Ovary (tissue), 7 donors: Measurements from ENCODE around the genes NCCRP1, IFNL3, PAF1, LEUTX and MAP3K10.

GRCh38 chr19:39157506-39158179, 32.1 kb downstream of the PAK4 start:
- PRO-cap, 7 experiments, result no peak in any of the 7 experiments
- RAMPAGE, long total RNA, 2 experiments, result no peak in any of the 2 experiments

- PRO-cap, 7 experiments, result no peak in any of the 7 experiments
- RAMPAGE, long total RNA, 2 experiments, result no peak in any of the 2 experiments
These were observed at the start of gene NCCRP1 for GRCh38 chr19:39196862-39197398. NCCRP1 (plus strand) TSS chr19:39196964.

DNA sequence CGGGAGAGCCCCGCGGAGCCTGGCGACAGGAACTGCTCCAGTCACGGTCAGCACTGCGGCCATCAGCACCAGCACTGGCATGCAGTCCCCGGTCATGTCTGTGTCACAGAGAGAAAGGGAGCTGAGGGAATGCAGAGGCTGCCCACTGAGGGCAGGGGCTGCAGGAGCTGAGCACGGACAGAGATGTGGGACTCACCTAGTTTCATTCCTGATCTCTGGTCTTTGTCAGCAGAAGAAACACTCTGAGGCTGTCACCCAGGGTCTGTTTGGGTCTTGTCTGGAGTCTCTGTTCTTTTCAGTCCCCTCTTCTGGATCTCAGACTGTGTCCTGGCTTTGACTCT, at the start of gene IFNL3:
TSS of gene IFNL3 (minus strand) at position 135 of the 341 bp plus-strand sequence.
- PRO-cap, 7 experiments, result no peak in any of the 7 experiments
- RAMPAGE, long total RNA, 2 experiments, result no peak in any of the 2 experiments

- PRO-cap, 7 experiments, result peak in 7 of 7 experiments; most common plus-strand start chr19:39390764 (in 3); most common minus-strand start chr19:39391106 (in 7)
- RAMPAGE, long total RNA, 2 experiments, result start-site peak on the minus strand in 2 of 2 experiments, at chr19:39390870-39391127 at its widest, 125 to 475 reads per replicate
These were observed at the start of gene PAF1 for GRCh38 chr19:39390419-39391279. PAF1 (minus strand) TSS chr19:39391106.

DNA sequence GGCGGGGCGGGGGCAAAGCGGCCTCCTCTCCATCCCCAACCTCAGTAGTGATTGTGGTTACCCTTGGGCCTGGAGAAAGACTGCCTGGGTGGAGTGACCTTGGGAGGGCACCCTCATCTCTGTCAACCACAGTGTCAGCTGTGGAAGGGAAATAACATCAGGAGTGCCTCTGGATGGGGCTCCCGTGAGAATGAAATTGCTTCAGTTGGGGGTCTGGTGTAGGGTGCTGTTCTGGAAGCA, 7.0 kb upstream of the TIMM50 start:
- PRO-cap, 7 experiments, result no peak in any of the 7 experiments
- RAMPAGE, long total RNA, 2 experiments, result no peak in any of the 2 experiments

DNA sequence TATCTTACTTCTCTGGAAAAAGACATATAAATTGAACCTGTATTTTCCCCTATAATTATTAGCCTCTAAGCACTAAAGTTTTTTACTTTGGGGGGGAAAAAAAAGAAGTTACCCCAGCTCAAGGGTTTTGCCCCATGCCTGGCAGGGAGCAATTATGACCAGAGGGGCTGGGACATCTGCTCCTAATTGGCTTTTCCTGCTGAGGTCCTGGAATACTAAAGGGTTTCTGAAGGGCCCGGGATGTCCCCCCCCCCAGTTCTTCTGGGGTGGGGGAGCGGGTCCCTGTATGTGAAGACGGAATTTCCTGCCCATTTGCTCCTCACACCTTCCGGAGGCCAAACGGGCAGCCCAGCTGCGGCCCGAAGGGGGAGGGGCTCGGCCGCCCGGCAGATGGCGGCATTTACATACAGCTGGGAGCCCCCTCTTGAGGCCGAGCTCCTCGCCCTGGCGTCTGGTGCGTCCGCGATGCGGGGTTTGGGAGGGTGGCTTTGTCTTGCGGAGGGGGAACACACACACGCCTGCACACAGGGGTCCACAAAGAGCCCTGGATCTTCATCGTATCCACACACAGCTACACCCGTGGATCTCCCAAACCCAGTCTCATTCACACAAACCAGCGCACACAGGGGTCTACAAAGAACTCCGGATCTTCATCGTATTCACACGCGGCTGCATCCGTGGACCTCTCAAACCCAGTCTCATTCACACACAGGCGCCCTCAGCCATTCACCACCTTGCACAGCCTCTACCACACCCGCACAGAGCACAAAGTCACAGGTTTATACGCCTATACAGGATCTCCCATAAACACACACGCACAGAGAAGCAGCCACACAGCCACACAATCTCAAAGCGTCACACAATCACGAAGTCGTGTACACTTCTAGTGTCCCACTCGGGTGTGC, 864 bp upstream of the DLL3 start:
- PRO-cap, 7 experiments, result no peak in any of the 7 experiments
- RAMPAGE, long total RNA, 2 experiments, result no peak in any of the 2 experiments

DNA sequence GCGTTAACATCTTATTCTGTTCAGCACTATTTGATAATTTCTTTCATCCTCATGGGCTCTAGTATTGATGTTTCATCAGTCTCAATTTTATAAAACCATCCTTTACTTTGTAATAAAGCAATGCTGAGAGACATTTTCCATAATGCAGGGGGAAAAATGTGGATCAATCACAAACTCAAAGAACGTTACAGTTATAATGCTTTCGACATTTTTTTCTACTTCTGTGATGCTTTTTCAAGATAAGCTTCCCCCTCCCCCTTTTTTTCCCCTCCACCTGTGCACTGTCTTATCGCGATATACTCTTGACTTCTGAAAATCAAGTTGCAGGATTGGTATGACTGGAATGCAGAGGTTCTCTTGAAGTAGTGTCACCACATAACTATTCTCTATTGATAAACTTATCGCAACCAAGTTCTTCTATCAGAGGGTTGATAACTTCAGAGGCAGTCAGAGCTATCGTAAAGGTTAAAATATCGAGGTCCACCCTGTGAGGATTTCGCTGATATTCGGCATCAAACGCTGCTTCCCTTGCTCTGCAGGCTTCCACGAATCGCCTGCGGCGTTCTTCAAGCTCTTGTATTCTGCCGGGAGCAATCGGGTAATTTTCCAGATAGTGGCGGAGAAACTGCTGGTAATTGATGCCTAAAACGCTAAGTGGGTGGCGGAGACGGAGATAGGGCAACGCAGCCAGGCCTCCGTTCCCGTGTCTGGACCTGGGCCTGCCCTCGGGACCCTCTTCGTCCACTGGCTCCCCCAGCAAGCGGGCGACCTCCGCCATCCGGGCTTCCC, 777 bp downstream of the EID2 start:
- PRO-cap, 7 experiments, result peak in 1 of 7 experiments; most common plus-strand start position 731 of the sequence (in 1)
- RAMPAGE, long total RNA, 2 experiments, result no peak in any of the 2 experiments

DNA sequence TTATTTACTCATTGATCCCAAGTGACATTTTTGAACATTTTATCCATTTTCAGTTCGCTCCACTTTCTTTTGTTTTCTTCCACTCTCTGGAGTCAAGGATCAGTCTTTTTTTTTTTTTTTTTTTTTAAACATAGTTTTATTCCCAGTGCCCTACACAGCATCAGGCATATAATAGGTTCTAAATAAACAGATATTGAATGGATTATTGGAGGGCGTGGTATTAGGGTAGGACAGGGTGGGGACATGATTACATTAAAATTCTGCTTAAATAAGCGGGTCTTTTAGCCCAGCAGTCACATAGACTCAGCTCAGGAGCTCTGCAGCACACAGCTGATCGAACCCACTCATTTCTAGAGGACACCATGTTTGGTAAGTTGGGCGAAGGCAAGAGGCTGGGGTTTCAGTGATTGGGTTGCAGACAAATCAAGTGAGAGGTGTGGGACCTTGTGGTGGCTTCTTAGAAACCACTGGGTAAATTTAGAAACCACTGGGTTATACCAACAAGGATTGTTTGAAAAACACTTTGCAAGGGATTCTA, at the start of gene LEUTX:
TSS of gene LEUTX (plus strand) at position 296 of the 538 bp plus-strand sequence.
- PRO-cap, 7 experiments, result no peak in any of the 7 experiments
- RAMPAGE, long total RNA, 2 experiments, result no peak in any of the 2 experiments

GRCh38 chr19:39943991-39944655, 26.8 kb upstream of the PSMC4 start:
- PRO-cap, 7 experiments, result no peak in any of the 7 experiments
- RAMPAGE, long total RNA, 2 experiments, result no peak in any of the 2 experiments

DNA sequence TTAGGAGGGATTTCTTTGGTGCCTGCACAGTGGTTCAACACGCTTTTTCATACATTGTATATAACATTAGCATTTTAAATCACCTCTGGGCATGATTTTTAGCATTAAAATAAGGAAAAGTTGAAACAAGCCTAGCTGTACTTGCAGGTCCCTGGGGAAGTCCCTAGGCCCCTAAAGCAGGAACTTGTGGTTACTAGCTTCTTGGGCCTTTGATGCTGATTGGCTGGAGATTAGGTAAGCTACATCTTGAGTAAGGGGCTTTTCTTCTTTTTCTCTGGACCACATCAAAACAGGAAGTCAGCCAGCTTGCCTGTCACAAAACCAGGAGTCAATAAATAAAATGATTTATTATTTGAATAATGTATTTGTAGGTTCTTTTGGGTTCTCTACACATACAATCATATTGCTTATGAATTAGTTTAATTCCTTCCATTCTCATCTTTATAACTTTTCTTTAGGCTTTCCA, 17.5 kb upstream of the PSMC4 start:
- PRO-cap, 7 experiments, result no peak in any of the 7 experiments
- RAMPAGE, long total RNA, 2 experiments, result no peak in any of the 2 experiments

DNA sequence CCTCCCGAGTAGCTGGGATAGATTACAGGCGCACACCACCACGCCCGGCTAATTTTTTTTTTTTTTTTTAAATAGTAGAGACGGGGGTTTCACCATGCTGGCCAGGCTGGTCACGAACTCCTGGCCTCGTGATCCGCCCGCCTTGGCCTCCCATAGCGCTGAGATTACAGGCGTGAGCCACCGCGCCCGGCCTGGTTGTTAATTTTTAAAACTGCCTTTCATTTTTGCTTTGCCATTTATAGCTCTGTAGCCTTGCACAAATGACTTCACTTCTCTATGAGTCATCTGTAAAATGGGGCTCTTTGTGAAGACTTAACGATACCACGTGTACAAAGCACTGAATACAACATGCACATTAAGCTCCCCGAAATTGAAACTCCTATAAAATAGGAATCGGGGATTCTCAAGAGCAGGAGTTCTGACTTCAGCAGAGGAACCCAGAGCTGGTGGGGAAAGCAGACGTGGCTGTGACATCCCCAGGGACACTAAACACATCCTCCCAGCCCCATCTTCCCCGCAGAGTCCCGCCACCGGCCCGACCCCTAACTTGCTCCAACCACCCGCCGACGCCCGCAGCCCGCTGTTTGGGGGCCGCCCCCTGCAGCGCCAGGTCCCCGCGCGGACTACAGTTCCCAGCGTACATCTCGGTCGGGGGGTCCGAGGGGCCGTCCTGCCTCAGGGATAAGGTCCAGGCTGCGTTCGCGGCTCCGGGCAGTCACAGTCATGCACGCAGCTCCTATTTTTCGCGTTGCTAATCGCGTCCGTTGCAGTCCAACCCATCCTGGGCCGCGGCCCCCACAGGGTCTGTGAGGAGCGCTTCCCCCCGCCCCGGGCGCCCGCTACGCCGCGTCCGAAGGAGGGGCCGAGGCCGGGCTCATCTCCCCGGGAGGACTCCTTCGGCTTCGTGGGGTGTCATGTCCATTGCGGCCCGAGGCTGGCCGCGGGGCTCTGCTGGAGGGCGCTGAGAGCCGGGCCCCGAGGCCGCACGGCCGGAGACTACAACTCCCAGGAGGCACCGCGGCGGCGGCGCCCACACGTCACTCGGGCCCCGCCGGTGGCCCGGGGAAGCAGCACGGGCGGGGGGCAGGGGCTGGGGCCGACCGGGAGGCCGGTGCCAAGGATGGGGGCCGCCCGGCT, at the start of gene MAP3K10:
TSS of gene MAP3K10 (plus strand) at position 1,037 of the 1,137 bp plus-strand sequence.
- PRO-cap, 7 experiments, result peak in 7 of 7 experiments; most common plus-strand start position 1,040 of the sequence (in 4); most common minus-strand start position 987 of the sequence (in 5)
- RAMPAGE, long total RNA, 2 experiments, result no peak in any of the 2 experiments

DNA sequence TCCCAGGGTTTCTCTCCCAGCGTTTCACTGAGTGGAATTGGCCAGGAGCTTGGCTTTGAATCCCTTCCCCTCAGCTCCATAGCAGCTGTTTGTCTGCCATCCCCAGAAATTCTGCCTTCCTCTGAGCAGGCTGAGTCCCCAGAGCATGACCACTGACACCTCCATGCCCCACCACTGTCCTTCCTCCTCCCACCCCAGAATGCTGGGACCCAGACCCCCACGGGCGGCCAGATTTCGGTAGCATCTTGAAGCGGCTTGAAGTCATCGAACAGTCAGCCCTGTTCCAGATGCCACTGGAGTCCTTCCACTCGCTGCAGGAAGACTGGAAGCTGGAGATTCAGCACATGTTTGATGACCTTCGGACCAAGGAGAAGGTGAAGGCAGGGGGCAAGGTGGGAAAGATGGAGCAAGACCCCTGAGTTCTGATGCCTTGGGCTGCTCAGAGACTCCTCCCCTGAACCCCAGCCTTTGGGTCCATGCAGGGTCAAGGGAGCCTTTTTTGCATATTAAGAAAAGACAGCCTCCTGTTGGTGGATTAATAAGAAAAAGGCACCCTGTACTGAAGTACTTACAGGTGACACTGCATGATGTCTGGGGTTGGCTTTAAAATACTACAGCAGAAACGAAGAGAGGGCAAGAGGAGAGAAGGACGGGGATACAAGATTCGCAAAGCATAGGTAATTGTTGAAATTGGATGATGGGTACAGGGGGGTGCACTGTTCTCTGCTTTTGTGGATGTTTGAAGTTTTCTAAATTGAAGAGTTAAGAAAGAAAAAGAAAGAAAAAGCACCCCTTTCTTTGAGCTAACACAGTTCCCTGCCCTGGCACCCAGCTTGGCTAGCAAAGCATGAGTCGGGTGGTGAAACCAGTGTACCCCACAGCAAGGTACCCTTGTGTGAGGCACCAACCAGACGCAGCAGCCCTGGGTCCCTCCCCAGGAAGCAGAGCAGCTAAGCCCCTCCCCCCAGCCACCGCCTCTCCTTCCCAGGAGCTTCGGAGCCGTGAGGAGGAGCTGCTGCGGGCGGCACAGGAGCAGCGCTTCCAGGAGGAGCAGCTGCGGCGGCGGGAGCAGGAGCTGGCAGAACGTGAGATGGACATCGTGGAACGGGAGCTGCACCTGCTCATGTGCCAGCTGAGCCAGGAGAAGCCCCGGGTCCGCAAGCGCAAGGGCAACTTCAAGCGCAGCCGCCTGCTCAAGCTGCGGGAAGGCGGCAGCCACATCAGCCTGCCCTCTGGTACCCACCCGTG, 12.8 kb downstream of the TTC9B start:
- PRO-cap, 7 experiments, result no peak in any of the 7 experiments
- RAMPAGE, long total RNA, 2 experiments, result start-site peak on the plus strand in 1 of 2 experiments, centred at positions 393 to 819 of the sequence, 5 to 8 reads per replicate

DNA sequence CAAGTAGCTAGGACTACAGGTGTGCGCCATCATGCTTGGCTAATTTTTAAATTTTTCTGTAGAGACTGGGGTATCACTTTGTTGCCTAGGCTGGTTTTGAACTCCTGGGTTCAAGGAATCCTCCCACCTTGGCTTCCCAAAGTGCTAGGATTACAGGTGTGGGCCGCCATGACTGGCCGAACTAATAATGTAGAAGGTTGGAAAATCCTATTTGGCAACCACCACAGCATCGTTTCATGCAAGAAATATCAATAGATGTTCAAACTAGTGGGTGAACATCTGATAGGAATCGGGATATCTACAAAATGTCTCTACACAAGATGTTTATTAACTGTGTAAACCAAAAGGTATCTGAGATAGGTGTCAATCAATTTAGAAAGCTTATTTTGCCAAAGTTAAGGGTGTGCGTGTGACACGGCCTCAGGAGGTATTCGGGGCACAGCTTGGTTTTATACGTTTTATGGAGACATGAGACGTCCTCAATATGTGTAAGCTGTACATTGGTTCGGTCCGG, 1.5 kb upstream of the CCNP start:
- PRO-cap, 7 experiments, result no peak in any of the 7 experiments
- RAMPAGE, long total RNA, 2 experiments, result no peak in any of the 2 experiments

GRCh38 chr19:40252519-40253041, 26.1 kb upstream of the CCNP start:
- PRO-cap, 7 experiments, result no peak in any of the 7 experiments
- RAMPAGE, long total RNA, 2 experiments, result no peak in any of the 2 experiments

- PRO-cap, 7 experiments, result peak in 7 of 7 experiments; most common plus-strand start chr19:40284629 (in 3); most common minus-strand start chr19:40284949 (in 7)
- RAMPAGE, long total RNA, 2 experiments, result no peak in any of the 2 experiments
These were observed 747 bp downstream of the AKT2 start for GRCh38 chr19:40284194-40285002.

DNA sequence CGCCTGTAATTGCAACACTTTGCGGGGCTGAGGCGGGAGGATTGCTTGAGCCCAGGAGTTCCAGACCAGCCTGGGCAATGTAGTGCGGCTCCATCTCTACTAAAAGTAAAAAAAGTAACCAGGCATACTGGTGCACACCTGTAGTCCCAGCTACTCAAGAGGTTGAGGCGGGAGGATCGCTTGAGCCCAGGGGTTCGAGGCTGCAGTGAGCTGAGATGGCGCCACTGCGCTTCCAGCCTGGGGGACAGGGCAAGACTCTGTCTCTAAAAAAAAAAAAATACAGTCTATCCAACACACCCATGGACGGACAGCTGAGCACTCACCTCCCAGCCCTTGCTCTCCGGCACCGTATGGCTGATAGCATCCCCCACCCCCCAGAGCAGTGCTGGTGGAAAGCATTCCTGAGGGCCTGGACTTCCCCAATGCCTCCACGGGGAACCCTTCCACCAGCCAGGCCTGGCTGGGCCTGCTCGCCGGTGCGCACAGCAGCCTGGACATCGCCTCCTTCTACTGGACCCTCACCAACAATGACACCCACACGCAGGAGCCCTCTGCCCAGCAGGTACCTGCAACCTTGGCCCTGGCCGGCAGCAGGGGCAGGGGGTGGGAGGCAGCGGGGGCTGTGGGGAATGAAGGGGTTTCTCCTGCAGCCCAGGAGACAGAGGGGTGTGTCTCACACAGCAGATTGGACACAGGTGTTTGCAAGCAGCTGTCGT, 19.0 kb downstream of the PLD3 start:
- PRO-cap, 7 experiments, result no peak in any of the 7 experiments
- RAMPAGE, long total RNA, 2 experiments, result no peak in any of the 2 experiments

- PRO-cap, 7 experiments, result peak in 3 of 7 experiments; most common plus-strand start chr19:40425045 (in 3); most common minus-strand start chr19:40425089 (in 1)
- RAMPAGE, long total RNA, 2 experiments, result no peak in any of the 2 experiments
These were observed 869 bp downstream of the SERTAD1 start for GRCh38 chr19:40424964-40425281.

GRCh38 chr19:40465940-40466787, 619 bp upstream of the BLVRB start:
- PRO-cap, 7 experiments, result peak in 7 of 7 experiments; most common plus-strand start chr19:40466105 (in 5)
- RAMPAGE, long total RNA, 2 experiments, result no peak in any of the 2 experiments

DNA sequence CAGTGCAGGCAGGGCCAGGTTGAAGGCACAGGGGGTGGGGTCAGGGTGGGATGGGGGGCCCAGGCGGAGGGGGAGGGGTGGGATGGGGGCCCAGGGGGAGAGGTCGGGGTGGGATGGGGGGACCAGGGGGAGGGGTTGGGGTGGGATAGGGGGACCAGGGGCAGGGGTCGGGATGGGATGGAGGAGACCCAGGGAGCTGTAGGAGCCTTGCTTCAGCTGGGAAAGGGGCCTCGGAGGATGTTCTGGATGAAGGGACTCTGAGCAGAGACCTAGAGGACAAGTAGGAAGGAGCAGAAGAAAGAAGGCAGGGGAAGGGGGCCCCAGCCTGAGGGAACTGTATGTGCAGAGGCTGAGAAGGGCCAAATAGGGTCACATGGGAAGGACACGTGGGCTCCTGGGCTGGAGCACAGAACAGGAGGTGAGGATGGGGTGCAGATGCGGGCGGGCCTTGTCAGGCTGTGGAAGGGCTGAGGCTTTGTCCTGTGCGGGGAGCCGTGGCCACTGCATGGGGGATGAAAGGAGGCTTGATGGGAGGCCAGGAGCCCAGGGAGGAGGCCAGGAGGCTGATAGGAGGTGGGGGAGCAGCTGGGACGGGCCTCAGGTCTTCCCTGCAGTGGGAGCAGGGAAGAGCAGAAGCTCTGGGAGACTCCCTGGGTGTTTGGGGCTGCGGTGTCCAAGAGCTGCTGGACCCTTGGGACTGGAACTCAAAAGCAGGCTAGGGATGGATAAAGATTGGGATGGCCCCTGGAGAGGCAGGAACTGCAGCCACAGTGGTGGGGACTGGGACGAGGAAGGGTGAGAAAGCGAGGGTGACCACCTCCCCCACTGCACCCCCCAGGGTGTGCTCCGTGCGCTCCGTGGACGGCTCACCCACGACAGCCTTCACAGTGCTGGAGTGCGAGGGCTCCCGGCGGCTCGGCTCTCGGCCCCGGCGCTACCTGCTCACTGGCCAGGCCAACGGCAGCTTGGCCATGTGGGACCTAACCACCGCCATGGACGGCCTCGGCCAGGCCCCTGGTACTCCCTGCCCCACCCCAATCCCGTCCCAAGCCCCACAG, 11.4 kb upstream of the LTBP4 start:
- PRO-cap, 7 experiments, result peak in 2 of 7 experiments; most common plus-strand start position 434 of the sequence (in 2)
- RAMPAGE, long total RNA, 2 experiments, result no peak in any of the 2 experiments

DNA sequence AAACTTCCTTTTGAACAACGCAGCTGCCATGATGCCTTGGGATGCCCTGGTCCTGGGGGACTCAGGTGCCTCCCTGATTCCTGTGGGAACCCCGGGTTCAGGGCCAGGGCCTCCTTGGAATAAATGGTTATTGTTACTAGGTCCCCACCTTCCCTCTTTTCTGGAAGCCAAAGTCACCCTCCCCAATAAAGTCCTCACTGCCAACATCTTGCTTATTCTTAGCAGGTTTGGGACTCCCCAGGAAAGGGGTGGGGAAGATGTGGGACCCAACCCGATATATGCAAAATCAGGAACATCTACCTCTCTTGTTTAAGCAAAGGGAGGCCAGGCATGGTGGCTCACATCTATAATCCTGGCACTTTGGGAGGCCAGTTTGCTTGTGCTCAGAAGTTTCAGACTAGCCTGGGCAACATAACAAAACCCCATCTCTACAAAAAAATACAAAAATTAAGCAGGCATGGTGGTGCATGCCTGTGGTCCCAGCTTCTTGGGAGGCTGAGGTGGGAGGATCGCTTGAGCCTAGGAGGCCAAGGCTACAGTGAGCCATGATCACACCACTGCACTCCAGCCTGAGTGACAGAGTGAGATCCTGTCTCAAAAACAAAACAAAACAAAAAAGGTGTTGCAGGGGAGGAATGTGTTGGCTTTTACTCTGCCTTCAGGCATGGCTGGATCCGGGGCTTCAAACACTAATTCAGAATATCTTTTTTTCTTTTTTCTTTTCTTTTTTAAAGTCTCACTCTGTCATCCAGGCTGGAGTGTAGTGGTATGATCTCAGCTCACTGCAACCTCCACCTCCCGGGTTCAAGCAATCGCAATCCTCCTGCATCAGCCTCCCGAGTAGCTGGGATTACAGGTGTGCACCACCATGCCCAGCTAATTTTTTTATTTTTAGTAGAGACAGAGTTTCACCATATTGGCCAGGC, 9.7 kb upstream of the LTBP4 start:
- PRO-cap, 7 experiments, result no peak in any of the 7 experiments
- RAMPAGE, long total RNA, 2 experiments, result no peak in any of the 2 experiments